Bronchial epithelial cell (primary cell): ENCODE measurements around a stretch of chr16.

DNA sequence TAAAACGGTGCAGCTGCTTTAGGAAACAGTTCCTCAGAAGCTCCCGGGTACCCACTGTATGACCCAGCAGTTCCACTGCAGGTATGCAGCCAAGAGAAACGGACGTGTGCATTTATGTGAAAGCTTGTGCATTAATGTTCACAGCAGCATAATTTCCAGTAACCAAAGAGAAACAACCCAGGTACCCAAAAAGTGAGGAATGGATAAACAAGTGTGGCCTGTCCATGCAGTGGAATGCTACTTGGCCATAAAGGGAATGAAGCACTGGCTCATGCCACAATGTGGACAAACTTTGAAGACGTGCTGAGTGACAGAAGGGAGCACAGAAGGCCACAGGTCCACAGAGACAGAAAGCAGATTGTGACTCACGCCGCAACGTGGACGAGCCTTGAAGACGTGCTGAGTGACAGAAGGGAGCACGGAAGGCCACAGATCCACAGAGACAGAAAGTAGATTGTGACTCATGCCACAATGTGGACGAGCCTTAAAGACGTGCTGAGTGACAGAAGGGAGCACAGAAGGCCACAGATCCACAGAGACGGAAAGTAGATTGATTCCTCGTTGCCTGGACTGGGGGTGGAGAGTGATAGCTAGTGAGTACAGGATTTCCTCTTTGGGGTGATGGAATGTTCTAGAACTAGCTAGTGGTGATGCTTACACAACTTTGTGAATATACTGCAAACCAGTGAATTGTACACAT, 19.2 kb downstream of the ZC3H18 start:
- RRBS, 2 experiments, result no CpG with 5 or more reads among the region's 15 CpGs

- RRBS, 2 experiments, result no CpG with 5 or more reads among the region's 23 CpGs
Measured at GRCh38 chr16:88616053-88616961, 22.1 kb upstream of the IL17C start.

DNA sequence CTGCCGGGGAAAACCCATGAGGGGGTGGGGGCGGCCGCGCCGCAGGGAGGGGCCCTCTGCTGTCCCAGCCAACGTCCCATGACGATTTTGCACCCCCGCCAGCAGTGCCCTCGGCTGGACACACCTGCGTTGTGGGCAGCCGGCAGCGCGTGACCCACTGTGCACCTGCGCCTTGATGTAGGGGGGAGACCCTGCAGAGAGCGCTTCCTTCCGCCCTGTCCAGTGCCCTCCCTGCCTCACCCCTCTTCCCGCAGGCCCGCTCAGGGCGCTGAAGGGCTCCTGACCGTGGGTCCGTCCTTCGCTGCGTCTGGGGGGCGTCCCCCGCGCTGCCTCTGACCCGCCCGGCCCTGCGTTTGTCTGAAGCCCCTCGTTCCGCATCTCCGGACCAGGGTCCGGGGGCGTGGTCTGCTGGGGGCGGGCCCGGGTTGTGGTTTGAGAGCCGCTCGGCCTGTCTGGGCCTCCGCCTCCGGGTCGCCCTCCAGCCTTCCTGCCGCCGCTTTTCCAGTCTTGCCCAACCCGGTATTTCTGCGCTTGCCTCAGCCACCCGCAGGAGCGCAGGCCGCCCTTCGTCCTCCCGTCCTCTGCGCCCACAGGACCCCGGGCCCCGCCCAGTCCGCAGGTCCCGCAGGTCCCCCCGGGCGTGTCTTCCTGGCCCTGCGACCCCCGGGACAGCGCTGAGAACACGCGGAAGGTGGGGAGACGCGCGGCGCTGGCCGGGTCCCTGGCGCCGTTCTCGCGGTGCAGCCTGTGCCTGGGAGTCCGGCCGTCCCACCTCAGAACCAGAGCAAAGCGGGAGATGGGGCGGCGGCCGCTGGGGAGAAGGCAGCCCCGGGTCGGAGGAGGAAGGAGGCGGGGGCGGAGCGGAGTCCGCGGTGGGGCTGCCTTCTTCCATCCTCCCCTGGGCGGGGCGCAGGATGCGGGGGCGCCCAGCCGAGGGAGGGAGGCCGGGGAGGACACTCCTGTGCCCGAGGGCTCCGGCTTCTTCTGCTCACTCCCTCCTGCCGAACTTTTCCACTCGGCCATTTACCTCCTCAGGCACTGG, 4.0 kb upstream of the IL17C start:
- RRBS, 2 experiments, result 1 to 2% methylated on average over 39 of the region's 94 CpGs

DNA sequence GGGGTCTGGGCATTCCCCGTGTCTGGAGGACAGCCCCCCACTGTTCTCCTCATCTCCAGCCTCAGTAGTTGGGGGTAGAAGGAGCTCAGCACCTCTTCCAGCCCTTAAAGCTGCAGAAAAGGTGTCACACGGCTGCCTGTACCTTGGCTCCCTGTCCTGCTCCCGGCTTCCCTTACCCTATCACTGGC, 1.7 kb downstream of the IL17C start:
- RRBS, 2 experiments, result no CpG with 5 or more reads among the region's 3 CpGs

- RRBS, 2 experiments, result no CpG with 5 or more reads among the region's 8 CpGs
Measured at GRCh38 chr16:88649943-88650139, 1.0 kb downstream of the CYBA start.

DNA sequence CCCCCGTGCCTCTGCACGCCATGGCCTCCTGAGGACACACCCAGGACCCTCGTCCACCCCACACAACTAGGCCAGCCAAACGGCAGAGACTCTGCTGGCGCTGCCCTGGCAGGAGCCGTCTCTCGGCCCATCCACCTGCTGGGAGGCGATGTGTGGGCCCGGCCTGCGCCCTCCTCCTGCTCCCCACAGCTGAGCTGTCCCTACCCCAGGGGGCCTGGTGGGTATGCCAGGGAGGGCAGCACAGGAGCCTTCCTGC, 7.1 kb downstream of the RNF166 start:
- RRBS, 2 experiments, result no CpG with 5 or more reads among the region's 10 CpGs

DNA sequence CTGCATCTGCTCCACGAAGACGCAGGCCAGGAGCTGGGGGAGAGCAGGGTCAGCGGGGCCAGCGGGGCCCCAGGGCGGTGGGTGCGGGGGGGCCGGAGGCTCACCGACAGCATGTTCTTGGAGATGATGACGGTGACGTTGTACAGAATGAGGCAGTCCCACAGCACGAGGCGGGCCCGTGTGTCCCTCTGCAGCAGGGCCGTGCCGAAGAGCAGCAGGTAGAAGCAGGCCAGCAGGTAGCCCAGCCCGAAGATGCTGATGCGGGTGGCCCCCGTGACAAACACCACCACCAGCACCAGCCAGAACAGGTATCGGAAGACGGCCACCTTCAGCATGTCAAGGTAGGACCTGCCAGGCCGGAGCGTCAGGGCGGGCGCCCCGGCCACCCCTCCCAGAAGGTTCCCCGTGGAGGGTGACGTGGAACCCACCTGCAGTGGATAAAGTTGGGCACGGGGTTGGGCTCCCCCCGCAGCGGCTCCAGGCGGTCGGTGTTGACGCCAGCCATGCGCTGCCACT, 20.4 kb downstream of the CTU2 start:
- RRBS, 2 experiments, result 85 to 89% methylated on average over 2 of the region's 34 CpGs

DNA sequence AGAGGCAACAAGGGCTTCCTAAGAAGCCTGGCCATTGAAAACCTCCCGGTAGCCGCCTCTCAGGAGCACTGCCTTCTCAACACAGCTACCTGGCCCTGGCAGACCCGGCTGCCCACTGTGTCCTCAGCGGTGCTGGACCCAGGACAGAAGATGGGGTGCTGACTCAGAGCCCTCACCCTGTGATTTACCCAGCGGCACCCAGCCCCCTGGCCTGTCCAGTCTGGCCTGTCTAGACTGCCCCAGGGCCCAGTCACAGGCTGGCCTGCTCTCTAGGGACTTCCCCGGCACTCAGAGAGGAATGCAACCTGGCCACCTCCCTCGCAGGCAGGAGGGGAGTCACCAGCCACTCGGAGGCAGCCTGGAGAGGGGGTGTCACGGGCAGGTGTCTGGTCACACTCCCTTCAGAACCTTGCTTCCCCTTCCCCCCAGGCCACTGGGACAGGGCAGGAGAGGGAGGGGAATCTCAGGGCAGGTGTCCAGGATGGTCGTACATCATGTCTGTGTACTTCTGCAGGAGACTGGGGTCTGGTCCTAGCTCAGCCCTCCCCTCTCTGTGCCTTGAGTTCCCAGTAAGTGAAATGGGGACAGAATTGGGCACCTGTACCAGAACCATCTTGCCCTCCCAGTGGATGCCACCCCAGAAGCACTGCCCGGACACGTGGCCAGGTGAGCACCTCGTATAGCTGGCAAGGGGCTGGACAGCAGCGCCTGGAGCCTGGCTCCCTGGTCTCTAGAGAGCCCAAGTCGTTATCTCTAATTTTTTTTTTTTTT, 19.9 kb downstream of the PIEZO1 start:
- RRBS, 2 experiments, result 25 to 45% methylated on average over 3 of the region's 15 CpGs

- RRBS, 2 experiments, result 21 to 36% methylated on average over 9 to 11 of the region's 35 CpGs
Measured at GRCh38 chr16:88793299-88794062, 8.5 kb upstream of the PIEZO1 start.

- RRBS, 2 experiments, result no CpG with 5 or more reads among the region's 11 CpGs
Measured at GRCh38 chr16:88808413-88808880, 3.3 kb downstream of the APRT start.

DNA sequence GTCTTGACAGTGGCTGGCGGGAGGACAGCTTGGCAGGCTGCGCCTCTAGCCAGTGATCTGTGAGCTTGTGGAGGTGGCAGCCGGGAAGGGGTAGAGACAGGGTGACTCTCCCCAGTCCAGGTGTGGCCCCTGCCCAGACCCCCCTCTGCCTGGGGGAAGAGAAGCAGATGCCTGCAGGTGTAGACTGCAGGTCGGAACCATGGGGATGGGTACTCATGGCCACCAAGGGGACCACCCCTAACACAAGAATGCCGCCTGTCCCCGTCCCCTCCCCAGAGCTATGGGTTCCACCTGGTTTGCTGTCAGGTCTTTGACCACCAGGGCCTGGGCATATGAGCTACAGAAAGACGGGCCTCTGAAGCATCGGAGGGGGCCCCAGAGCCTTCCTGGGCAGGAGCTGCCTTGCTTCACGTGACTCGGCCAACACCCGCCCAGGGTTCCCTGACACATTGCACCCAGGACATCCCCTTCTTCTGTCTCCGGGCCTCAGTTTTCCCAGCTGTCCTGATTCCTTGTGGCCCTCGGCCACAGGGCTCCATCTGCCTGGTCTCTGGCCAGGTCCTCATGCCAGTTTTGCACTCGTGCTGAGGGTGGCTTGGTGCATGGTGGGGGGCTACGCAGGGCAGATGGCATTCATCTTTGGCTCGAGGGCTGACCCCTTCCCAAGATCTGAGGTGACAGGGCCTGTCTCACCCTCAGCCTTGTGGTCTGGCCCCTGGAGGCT, 7.0 kb upstream of the PABPN1L start:
- RRBS, 2 experiments, result no CpG with 5 or more reads among the region's 16 CpGs

DNA sequence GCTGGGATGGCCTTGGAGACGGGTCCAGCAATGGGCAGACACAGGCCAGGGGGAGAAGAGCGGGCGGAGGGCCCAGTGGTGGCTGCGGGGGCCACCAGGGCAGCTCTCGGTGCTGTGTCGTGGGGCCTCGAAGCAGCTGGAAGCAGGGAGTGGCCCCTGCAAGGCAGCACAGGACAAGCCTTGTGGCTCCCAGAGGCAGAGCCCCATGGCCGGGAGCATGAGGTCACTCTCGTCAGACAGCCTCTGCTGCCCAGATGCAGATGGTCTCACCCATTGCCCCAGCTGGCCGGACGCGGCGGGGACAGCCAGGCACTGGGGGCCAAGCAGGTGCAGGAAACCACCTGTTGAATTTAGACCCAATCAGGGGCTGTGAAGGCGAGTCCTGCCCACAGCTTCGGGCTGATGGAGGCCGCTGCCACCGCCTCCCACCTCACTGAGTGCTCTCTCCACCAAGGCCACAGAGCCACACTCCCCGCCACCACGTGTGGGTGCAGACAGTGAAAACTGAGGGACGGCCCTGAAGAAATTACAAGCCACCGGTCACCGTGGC, 52.5 kb downstream of the CBFA2T3 start:
- RRBS, 2 experiments, result 72 to 83% methylated on average over 4 to 5 of the region's 22 CpGs

DNA sequence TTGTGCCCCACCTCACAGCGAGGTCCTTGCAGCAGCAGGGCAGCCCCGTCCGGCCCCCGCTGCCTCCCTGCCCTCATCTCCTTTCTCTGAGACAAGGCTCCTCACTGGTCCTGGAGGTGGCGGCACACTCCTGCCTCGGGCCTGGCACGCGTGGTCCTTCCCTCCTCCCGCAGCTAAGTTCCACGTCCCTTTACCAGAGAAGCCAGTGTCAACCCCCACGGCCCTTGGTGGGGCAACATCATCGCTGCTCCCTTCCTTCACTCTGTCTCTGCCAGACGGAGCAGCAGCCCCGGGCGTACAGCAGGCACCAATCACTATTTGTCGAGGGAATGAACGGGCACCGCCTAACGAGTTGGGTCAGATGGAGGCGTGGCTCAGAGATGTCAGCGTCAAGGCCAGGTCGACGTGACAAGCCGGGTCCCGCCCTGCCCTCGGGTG, 50.1 kb downstream of the CBFA2T3 start:
- RRBS, 2 experiments, result 89% methylated on average over 3 of the region's 26 CpGs; no CpG with 5 or more reads in 1 of the 2 experiments

GRCh38 chr16:89052848-89053283, 40.8 kb upstream of the ACSF3 start:
- RRBS, 2 experiments, result no CpG with 5 or more reads among the region's 25 CpGs

GRCh38 chr16:89053284-89053905, 40.3 kb upstream of the ACSF3 start:
- RRBS, 2 experiments, result 61 to 62% methylated on average over 7 to 9 of the region's 36 CpGs

DNA sequence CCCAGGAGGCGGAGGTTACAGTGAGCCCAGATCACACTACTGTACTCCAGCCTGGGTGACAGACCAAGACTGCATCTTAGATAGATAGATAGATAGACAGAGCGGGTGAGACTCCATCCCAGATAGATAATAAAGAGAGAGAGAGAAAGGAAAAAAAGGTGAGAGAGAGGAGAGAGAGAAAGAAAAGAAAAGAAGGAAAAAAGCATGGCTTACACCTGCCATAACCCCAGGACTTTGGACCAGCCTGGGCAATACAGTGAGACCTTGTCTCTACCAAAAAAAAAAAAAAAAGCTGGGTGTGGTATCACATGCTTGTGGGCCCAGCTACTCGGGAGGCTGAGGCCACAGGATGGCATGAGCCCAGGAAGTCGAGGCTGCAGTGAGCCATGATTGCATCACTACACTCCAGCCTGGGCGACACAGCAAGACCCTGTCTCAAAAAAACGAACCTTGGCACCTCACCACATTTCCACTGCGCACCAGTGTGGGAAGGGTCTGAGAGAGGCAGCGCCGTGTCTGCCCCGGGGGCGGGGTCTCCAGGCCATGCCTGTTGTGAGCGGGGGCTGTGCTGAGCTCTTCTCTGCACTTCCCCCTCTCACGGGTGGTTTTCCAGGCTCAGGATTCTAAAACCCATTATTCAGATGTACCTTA, 6.2 kb downstream of the ACSF3 start:
- RRBS, 2 experiments, result no CpG with 5 or more reads among the region's 13 CpGs

GRCh38 chr16:89101586-89102039, 8.0 kb downstream of the ACSF3 start:
- RRBS, 2 experiments, result no CpG with 5 or more reads among the region's 18 CpGs

DNA sequence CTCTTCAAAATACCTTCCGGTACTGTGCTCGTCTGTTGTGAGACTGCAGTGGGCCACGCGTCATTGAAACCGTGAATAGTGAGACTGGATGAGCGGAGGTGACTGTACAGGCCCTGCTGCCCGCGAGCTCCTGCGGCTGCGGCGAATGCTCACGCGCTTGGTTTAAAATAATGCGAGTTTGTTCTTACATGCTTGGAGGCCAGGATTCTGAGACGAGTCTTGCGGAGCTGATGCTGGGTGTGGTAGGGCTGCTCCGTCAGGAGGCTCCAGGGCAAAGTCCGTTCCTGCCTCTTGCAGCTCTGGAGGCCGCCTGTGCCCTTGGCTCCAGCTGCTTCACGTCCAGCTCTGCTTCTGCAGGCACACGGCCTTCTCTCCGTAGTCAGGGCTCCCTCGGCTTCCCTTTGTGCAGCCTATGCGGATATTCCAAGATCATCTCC, 9.5 kb downstream of the ACSF3 start:
- RRBS, 2 experiments, result no CpG with 5 or more reads among the region's 24 CpGs

- RRBS, 2 experiments, result under 1 to 2% methylated on average over 13 to 17 of the region's 67 CpGs
Measured at GRCh38 chr16:89246736-89247558, 29.4 kb downstream of the ZNF778 start.

GRCh38 chr16:89282871-89283469, 65.5 kb downstream of the ZNF778 start:
- RRBS, 2 experiments, result no CpG with 5 or more reads among the region's 15 CpGs